ENCODE results near the gene LMBR1.

DNA sequence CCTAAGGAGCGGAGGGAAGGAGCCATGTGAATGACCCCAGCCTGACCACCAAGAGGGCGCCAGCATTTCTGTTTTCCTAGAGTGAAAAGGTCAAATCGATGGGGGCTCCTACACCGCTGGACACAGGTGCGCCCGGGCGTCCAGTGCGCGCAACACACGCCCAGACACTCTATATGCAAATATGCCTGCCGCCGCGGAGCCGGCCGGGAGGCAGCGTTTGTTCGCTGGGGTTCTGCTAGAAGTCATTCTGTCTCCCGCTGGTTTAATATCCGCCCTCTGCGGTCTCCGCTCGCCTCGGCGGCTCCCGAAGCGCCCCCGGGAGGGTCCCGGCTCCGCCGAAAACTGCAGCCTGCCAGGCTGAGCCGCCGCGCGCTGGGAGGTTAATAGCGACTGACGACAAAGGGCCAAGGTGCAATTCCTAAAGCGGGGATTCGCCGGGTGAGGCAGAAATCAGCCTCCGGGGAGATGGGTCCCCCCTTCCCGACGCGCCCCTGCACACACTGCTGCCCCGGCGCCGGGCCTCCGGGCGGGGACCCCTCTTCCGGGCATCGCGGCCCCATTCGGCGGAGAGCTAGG lies 8.9 kb downstream of the EN2 start:
- PRO-cap, 2 experiments = no peak in any of the 2 experiments

- PRO-cap, 2 experiments = no peak in any of the 2 experiments
These were observed 33.1 kb downstream of the EN2 start for GRCh38 chr7:155490726-155491720.

DNA sequence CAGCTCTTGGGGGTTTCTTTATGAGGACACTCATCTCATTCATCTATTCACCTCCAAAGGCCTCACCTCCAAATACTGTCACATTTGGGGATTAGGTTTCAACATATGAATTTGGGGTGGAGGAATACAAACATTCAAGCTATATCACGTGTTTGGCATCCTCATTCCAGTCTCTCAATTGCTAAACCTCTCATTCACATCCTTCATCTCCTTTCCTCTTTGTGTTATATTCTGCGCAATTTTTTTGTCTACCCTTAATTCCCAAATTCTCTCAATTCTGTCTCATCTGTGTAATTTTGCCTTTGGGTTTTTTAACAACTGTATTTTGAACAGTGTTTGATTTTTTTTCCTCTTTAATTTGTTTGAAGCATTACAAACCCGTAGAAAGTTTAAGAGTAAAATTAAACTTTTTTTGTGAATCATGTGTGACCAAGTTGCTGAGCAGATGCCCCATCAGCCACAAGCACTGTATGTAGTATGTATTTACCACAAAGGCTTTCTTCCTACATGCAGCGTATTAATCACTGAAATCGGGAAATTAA lies 5.4 kb upstream of the RBM33 start:
- PRO-cap, 2 experiments = no peak in any of the 2 experiments

GRCh38 chr7:155778123-155778919 lies 33.9 kb downstream of the SHH start:
- PRO-cap, 2 experiments = no peak in any of the 2 experiments

DNA sequence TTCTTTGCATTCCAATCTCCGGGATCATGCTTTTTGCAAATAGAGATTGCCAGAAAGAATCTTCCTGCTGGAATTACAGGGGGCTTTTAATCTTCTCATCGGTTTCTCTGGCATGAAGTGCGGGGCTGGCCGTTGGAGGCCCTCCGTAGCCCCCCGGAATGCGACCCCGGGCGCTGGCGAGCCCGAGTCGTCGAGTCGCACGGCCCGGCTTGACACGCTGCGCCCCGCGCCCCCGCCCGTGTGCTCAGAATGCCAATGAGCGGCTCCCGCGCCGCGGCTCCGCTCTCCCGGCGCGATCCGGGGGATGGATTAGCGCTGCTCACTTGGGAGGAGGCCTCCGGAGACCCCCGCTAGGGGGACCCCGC lies 7.5 kb downstream of the SHH start:
- PRO-cap, 2 experiments = no peak in any of the 2 experiments

DNA sequence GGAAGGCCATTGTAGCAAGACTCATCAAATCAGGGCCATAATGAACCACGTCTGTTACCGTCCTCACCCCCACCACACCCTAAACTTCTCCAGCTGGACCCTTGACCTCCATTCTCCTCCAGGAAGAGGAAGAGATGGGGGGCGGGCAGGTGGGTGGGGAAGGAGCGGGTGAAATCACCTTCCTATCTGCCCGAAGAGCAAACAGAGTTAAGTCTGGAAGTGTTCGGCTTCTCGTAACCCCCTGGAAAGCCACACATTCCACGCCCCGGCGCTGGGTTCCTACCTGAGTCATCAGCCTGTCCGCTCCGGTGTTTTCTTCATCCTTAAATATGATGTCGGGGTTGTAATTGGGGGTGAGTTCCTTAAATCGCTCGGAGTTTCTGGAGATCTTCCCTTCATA lies 723 bp downstream of the SHH start:
- PRO-cap, 2 experiments = no peak in any of the 2 experiments

- PRO-cap, 2 experiments = no peak in any of the 2 experiments
These were observed 272.5 kb upstream of the RNF32 start for GRCh38 chr7:156368052-156368499.

DNA sequence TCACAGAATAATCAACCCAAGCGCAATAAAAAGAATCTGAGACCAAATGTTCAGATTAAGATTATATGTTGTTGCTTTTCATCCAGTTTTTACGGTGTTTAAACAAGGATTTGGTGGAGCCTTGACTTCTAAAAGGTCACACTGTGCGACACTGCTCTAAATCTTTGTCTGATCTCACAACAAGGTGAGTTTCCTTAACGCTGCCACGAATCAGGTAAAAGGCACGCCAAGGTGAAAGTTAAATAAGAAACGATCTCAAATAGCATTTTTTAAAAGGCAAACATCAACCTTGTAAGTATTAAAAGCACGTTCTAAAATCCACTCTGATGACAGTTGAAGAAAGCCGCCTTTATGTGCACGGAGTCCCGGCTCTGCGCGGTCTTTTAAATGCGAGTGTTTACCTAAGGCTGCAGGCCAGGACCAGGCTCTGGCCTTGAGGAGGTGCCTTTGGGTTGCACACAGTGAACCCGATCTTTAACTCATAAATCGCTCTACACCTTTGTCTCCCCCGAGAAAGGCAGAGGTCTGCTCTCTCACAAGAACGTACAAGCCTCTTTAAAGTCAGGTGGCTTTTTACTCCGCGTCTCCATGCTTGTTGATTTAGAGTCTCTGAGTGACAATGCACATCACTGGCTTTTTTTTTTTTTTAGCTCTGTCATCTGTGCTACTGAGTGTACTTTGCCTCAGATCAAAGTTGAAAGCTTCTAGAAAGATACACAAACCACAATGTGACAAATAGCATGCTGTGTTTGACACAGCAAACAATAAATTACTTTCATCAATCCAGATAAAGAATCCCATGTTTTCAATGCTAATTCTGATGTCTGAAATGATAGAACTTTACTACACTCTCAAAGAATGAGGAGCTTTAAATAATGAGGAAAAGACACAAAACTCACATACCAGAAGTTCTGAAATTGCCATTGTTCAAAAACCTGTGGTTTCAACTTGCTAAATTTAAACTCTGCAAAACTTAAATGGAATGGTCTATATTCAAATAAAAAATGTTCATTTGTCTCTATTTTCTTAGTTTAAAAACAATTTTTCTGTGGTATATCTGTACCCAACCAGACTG lies 25.9 kb upstream of the RNF32 start:
- PRO-cap, 2 experiments = no peak in any of the 2 experiments

GRCh38 chr7:156615464-156616134 lies 25.0 kb upstream of the RNF32 start:
- PRO-cap, 2 experiments = no peak in any of the 2 experiments

DNA sequence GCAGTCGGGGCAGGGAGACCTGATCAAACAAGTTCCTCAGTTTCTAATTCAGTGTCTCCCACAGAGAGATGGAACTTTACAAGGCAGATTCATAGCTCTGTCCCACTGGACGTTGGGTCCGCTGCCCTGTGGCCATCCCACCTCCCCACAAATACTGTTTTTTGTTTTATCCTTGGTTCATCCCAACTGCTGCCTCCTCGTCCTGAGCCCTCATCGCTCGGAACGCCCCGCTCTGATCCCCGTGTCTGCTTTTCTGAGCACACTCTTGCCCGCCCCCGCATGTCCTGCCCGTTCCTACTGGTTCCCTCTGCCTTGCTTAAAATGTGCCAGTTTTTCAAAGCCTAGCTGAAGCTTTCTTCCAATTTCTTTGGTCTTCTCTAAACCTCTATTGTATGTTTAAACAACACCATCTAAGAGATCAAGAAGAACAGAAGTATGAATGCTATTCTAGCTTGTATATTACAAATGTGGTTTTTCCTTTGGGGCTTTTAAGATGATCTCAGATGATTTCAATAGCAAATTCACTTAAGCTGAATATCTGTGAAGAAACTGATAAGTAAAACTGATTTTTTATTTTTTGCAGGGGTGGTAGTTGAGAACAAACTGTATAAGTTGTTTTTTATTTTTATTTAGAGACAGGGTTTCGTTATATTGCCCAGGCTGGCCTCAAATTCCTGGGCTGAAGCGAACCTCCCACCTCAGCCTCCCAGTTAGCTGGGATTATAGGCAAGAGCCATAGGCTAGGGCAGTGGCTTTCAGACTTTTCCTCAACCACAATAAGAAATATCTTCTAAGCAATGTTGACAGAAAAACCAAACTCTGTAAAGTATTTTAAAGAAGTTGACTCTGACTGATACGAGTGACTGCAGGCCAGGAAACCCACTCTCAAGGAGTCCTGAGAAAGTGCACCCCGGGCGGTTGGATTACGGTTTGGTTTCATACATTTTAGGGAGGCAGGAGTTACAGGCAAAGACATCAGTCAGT lies 19.6 kb downstream of the RNF32 start:
- PRO-cap, 2 experiments = no peak in any of the 2 experiments

- PRO-cap, 2 experiments = no peak in any of the 2 experiments
These were observed 24.6 kb downstream of the RNF32 start for GRCh38 chr7:156664946-156665824.

DNA sequence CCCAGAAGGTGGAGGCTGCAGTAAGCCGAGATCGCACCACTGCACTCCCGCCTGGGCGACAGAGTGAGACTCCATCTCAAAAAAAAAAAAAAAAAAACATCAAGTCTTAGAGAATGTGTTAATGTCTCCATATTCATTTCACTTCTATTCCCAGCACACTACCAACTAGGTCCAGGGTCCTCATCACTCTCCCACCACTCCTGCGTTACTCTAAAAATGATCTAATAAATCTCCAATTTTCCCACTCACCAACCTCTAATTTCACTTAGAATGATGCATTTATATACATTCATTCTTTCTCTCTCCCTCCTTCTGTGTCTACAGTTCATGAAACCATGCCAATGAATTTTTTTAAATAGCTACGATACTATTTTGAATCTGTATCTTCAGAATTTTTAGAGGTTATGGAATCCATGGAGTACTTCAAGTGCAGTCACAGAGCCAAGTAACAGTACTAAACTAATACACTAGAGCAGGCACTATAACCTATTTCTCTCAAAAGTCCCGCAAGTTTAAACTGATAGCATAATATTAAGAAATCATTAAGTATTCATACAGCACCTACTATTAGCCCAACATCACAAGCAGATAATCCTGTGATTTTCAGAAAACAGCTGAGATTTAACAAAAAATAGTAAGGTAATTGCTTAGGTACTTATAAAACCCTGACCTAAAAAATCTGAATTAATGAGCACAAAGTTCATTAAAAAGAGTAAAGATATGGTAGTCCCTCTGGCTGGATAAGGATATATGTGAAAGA lies 57.2 kb downstream of the LMBR1 start:
- PRO-cap, 2 experiments = no peak in any of the 2 experiments

DNA sequence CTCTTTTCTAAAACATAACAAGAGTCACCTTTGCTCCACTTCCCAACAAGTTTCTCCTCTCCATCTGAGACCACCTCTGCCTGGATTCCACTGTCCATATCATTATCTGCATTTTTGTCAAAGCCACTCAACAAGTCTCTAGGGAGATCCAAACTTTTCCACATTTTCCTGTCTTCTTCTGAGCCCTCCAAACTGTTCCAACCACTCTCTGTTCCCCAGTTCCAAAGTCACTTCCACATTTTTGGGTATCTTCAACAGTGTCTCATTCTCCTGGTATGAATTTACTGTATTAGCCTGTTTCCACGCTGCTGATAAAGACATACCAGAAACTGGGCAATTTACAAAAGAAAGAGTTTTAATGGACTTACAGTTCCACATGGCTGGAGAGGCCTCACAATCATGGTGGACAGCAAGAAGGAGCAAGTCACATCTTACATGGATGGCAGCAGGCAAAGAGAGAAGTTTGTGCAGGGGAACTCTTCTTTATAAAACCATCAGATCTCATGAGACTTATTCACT lies 31.1 kb downstream of the LMBR1 start:
- PRO-cap, 2 experiments = no peak in any of the 2 experiments

GRCh38 chr7:156892892-156893937 lies at the start of gene LMBR1:
LMBR1 (minus strand) TSS chr7:156893183.
- PRO-cap, 2 experiments = peak in 2 of 2 experiments; most common plus-strand start chr7:156893408 (in 2); most common minus-strand start chr7:156893179 (in 2)

DNA sequence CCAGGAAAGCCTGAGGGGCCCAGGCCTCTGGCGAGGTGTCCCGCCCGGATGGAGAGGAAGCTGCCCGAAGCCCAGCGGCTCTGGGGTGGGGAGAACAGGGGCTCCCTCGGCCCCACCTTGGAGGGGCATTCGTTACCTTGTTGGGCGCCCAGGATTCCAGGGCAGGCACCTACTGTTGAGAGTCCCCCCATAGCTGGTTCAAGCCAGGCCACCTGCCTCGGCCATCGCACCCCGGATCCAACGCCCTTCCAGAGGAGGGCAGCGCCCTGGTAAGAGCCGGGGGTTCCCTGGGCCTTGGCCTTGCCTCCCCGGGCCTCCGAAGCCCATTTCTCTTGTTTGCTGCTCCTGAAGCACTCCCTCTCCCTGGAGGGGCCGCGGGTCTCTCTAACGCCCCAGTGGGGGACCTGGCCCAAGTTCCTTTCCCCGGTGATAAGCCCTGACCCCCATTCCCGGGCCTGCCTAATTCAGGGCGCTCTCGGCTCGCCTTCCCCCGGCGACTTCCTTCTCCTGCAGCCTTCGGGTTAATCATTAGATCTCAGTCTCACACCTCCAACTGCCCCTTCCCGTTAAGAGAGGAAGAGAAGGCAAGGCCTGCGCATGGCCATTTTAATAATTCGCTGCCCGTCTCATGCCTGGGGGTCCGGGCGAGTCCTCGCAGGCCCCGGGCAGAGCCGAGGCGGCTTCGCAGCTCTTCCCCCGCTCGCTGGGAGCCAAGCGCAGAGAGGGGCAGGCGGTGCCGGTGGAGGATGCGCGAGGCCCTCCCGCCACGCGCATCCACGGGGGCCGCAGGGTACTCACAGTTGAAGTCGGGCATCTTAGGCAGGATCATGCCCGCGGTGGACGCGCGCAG lies 1.4 kb downstream of the MNX1 start:
- PRO-cap, 2 experiments = no peak in any of the 2 experiments

- PRO-cap, 2 experiments = no peak in any of the 2 experiments
These were observed 72.0 kb downstream of the UBE3C start for GRCh38 chr7:157210530-157211304.

DNA sequence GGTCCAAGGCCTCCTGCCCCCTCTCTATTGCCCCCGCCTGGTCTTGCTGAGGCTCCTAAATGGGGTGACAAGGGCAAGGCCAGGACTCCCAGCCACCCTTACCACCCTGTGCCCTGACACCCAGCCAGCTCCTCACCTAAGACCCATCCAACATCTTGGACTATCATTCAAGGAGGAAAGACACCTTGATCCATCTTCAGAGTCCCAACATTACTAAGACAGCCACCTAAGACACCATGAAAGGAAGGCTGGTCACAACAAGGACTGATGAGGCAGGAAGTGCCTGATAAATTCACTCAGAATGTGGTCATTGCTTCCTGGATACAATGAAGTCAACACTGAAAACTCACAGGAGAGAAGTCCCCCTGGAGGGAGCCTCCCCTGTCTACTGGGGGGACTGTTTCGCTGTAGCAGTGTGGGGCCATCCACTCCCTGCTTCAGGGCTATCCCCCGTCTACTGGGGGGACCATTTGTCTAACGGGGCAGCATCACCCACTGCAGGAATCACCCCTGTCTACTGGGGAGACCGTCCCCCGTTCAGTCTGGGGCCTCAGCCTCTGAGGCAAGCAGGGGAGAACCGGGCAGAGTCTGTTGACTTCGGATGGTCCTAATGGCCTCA lies 60.1 kb upstream of the DNAJB6 start:
- PRO-cap, 2 experiments = peak in 2 of 2 experiments; most common plus-strand start position 384 of the sequence (in 2); most common minus-strand start position 202 of the sequence (in 1)

- PRO-cap, 2 experiments = peak in 2 of 2 experiments; most common plus-strand start chr7:157279332 (in 1); most common minus-strand start chr7:157279216 (in 1)
These were observed 57.4 kb upstream of the DNAJB6 start for GRCh38 chr7:157278932-157280321.

DNA sequence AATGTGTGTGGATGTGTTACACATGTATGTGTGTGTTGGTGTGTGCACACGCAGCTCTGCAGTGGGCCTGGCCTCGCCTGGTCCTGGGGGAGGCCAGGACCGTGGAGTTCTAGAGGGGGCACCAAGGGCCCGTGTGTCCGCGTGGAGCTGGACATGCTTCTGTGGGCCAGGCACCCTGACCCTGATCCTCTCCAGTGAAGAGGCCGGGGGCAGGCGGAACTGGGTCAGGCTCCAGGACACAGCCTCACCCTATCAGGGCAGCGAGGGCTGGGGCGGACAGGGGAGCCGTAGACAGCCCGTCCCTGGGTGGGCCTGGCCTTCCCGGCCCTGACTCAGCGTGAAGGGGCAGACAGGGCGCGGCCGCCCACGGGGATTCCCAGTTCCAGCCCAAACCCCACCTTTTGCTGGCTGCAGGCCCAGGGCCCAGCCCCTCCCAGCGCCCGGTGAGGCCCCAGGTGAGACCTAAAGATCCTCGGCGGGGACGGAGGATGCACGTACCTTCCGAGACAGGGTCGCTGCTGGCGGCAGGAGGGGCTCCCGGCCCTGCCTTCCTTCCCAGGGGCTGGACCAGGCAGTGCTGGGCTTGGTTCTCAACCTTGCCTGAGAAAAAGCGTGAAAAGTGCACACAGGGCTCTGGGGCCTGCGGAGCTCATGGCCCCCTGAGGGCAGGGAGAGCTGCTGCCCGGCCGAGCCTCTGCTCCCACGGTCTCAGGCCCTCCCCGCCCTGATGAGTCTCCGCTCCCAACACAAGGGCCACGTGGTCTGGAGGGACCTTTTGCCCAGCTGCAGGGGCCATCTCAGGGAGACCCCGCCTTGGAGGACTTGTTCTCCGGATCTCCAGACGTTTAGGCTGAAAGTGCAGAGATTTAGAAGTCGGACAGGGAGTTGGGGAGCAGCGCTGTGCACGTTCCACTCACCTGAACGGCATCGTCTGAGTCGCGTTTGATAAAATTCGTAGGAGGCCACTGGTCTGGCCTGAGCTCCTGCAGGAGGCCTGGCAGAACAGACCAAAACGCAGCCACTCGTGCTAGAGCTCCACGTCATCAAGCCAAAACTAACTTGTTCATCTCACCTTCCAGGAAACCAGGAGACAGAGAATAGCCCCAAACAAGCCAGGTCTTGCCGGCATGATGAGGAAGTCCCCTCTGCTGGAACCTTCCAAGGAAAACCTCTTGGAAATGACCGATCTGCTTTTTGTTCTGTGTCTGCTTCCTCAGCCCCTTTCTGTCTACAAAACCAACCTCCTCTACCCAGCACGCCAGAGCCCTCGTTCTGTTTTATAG lies 43.8 kb upstream of the DNAJB6 start:
- PRO-cap, 2 experiments = no peak in any of the 2 experiments

DNA sequence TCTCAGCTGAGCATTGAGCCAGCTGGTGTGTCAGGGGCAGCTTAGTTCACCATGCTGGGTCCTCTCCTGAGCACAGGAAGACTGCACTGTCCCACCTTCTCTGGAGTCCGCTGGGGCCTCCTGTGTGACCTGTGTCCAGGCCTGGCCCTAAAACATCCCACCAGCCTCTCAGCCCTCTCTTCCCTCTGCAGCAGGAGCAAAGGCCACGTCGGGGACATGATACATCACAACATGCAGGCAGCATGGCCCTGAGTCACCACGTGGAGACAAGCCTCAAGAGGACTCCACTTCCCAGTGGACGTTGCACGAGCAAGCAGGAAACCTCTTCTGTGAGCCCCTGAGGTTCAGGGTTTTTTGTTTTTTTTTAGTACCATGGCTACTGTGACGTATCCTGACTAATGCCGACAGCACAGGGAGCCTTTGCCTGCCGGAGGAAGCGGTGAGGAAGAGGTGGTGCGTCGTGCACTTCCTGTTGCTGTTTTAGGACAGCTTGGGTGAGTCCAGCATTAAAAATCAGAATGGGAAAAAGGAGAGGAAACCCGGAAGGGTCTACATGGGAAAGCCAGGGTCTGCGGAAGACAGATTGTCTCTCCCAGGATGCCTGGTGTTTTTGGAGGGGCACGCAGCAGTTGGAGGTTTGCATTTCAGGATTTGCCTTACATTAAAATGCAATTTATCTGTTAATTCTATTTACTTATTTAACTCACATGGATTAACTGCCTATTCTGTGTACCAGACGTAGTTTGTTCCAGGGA lies 166.0 kb downstream of the DNAJB6 start:
- PRO-cap, 2 experiments = peak in 2 of 2 experiments; most common plus-strand start position 516 of the sequence (in 2)

Measured in monocyte (primary cell).